A375 (cell line): ENCODE measurements around a stretch of chr19.

GRCh38 chr19:41328185-41329504 lies 18.7 kb downstream of the CCDC97 start:
- RAMPAGE, long total RNA: no peak

DNA sequence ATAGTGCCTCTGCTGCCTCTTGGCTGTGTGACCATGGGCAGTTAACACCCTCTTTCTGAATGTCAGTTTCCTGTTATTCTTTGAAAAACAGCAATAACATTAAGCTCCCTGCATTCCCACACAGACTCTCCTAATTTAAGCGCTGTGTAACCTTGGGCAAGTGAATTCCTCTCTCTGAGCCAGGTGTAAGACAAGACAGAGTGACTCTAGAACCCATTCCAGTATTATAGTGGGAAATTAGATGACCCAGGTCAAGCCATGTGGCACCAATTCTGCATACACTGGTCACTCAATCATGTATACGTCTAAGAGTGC lies 4.6 kb downstream of the TGFB1 start:
- RAMPAGE, long total RNA: no peak

DNA sequence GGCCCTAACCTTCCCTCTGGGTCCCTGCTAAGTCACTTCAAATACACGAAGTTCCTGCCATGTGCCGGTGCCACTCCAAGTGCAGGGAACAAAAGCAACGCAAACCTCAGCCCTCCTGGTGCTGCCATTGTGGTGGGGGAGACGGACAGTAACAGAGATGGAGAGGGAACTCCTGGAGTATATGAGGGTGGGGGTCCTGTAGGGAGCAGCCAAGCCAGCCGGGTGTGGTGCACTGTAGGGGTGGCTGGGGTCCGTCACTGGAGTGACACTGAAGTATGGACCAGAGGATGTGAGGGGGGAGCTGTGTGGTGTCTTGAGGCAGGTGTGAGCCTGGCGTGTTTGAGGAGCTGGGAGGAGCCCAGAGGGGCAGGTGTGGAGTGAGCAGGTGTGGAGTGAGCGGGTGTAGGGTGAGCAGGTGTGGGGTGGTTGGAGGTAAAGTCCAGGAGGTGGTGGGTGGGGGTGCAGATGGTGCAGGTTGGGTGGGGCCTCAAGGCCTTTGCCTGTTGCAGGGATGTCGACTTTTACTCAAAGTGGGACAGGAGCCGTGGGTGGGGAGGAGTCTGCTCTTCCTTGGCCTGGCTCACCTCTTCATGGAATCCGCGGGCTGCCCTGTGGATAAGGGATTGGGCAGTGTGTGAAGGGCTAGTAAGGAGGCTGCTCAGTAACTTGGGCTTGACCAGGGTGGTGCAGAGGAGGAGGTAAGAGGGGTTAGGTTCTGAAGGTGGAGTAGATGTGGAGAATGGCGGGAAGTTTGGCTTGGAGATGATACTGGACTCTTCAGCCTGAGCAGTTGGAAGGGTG lies 5.8 kb downstream of the B3GNT8 start:
- RAMPAGE, long total RNA: no peak

DNA sequence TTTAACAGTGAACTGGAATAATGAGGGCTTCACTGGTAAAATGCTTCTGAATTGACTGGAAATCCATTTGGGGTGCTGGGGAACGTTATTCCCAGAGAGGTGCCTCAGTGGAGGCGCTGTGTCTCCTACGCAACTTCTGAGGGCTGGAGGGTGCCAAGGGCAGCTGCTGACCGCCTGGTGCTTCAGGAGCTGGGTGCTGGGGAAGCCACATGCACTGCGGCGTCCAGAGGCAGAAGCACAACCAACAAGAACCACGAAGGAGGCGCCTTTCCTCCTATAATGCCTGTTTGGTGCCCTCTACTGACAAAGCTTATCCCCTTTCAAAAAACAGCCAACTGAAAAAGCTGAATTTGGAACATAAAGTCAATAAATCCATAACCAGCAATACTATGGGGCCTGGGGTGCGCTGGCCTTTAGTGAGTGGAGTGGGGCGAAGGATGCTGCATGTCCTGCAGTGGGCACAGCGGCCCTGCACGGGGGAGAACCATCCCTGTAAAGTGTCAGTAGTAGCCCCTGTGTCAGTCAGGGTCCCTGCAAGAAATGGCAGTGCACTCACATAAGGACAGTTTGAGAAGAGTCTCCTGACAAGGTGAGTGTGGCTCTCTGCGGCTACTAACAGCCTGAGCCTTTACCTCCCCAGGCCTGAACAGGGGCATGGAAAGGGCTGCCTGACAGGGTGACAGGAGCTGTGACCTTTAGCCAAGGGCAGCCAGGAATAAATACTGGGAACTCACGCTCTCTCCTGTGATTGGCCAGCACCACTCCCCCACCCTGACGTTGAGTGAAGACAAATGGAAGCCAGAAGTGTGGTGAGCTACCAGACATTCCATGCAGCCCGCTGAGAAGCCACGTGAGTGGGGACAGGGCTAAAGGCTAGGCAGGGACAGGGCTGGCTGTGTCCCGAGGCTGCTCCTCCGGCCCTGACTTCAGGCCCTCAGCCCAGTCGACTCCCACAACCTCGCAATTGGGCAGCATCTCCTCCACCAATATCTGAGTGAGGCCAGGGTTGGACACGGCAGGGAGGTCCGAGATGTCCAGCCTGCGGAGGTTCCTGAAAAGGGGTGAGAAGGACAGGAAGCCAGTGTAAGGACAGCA lies 4.5 kb upstream of the B3GNT8 start:
- RAMPAGE, long total RNA: no peak

- RAMPAGE, long total RNA: no peak
These were observed 14.3 kb downstream of the ERICH4 start for GRCh38 chr19:41457158-41457686.

GRCh38 chr19:41497298-41497608 lies 54.3 kb downstream of the ERICH4 start:
- RAMPAGE, long total RNA: no peak

DNA sequence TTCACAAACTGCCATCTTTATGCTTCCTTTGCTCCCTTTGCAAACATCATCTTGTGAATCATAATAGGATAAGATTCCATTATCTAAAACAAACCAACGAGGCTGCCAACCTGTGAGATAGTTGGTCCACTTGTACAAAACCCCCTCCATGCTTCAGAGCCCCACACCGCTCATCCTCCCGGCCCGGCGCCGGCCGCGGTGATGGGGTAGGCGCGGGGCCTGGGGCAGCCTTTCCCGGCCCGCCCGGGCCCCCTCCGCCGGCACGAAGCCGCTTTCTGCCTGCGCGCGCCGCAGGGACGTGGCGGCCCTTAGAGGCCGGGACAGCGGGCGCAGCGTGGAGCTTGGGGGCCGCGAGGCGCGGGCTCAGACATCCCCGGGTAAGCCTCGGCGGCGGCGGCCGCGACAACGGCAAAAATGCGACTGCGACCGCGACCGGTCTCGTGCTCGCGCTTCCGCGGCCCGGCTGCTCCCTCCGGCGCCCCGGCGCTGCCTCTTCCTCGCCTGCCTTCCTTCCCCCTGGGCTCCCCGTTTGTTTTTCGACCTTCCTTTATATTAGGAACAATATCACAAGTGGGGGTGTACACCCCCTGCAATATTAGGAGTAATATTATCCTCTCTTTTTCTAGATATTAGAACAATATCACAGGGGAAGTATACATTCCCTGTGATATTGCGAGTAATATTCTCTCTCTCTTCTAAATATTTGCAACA lies 54.0 kb upstream of the CEACAM21 start:
- RAMPAGE, long total RNA: no peak

DNA sequence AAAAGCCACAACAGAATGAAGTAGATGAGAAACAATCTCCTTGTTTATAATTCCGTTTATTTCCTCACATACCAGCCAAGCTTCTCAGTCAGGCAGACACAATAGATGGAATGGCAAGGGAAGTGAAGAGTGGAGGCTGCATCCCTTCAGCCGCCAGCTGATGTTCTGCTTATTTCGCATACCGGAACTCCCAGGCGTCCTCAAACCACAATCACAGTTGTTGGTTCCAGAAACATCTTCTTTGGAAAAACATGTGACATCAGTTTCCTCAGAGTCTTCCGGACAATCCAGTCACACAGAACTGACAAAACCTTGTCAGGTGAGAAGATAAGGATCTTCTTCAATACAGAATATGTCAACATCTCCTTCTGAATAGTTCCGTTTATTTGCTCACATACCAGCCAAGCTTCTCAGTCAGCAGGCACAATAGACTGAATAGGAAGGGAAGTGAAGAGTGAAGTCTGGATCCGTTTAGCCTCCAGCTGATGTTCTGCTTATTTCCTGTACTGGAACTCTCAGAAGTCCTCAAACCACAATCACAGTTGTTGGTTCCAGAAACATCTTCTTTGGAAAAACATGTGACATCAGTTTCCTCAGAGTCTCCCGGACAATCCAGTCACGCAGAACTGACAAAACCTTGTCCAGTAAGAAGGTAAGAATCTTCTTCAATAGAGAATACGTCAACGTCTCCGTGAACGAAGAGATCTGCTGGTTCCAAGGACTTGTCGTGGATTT lies 45.1 kb upstream of the CEACAM21 start:
- RAMPAGE, long total RNA: no peak

DNA sequence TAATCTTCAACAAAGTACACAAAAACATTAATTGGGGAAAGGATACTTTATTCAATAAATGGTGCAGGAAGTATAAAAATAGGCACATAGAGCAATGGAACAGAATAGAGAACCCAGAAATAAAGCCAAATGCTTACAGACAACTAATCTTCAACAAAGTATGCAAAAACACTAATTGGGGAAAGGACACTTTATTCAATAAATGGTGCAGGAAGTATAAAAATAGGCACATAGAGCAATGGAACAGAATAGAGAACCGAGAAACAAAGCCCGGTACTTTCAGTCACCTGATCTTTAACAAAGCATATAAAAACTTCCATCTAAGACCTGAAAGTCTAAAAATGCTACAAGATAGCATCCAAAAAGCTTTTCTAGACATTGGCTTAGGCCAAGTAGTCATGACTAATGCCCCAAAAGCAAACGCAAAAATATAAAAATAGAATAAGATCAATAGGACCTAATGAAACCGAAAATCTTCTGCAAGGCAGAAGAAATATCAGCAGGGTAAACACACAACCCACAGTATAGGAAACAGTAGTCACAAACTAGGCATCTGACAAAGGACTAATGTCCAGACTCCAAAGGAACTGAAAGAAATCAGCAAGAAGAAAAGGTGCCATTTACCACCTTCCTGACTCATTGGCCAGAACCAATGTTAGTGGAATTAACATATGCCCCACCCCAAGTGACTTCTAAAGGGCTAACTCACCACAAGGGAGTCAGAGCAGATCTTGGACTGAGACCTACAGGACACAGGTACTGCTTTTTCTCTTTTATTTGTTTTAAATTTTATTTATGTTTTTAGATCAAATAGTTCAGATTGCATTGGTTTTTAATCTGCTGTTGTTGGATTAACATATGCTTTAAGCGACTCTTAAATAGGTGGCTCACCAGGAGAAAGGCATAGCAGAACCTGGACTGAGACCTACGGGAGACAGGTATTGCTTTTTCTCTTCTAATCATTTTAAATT lies 40.8 kb upstream of the CEACAM21 start:
- RAMPAGE, long total RNA: no peak

- RAMPAGE, long total RNA: no peak
These were observed 3.7 kb downstream of the CEACAM4 start for GRCh38 chr19:41623124-41623669.

GRCh38 chr19:41709430-41709906 lies 1.0 kb downstream of the CEACAM5 start:
- RAMPAGE, long total RNA: no peak

GRCh38 chr19:41897603-41897963 lies 14.6 kb downstream of the ARHGEF1 start:
- RAMPAGE, long total RNA: no peak

DNA sequence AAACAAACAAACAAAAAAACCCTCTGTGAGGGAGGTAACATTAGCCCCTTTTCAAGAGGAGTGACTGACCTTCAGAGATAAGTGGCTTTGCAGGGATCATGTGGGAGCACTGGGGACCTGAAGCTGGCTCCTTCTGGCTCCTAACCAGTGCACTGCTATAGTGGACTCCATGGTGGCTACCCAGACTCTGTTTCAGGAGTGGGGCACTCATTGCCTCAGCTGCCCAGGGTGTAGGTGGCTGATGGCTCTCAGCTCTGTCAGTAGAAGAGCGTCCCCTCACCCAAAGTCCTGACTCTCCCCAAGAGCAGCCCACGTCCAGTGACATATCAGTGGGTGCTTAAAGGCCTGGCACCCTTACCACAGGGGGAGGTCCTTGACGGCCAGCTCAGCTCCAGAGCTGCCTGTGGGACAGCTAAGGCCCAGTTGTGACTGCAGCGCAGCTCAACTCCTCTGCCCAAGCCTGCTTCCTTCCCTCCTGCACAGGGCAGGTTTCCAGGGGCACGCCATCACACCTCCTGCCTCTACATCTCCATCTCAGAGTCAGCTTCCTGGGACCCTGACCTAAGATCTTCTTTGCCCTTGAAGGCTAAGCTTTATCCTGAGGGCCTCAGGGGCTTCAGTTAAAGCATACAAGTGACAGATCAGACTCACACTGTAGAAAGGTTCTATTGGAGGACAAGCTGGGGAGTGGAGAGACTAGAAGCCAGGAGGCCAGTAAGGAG lies 32.4 kb downstream of the GRIK5 start:
- RAMPAGE, long total RNA: no peak

- RAMPAGE, long total RNA: no peak
These were observed 21.0 kb downstream of the GRIK5 start for GRCh38 chr19:42048995-42049377.

DNA sequence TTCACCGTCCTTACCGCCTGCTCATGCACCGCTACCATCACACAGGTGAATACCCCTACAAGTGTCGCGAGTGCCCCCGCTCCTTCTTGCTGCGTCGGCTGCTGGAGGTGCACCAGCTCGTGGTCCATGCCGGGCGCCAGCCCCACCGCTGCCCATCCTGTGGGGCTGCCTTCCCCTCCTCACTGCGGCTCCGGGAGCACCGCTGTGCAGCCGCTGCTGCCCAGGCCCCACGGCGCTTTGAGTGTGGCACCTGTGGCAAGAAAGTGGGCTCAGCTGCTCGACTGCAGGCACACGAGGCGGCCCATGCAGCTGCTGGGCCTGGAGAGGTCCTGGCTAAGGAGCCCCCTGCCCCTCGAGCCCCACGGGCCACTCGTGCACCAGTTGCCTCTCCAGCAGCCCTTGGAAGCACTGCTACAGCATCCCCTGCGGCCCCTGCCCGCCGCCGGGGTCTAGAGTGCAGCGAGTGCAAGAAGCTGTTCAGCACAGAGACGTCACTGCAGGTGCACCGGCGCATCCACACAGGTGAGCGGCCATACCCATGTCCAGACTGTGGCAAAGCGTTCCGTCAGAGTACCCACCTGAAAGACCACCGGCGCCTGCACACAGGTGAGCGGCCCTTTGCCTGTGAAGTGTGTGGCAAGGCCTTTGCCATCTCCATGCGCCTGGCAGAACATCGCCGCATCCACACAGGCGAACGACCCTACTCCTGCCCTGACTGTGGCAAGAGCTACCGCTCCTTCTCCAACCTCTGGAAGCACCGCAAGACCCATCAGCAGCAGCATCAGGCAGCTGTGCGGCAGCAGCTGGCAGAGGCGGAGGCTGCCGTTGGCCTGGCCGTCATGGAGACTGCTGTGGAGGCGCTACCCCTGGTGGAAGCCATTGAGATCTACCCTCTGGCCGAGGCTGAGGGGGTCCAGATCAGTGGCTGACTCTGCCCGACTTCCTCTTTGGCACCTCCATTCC lies 4.7 kb downstream of the ZNF574 start:
- RAMPAGE, long total RNA: no peak

DNA sequence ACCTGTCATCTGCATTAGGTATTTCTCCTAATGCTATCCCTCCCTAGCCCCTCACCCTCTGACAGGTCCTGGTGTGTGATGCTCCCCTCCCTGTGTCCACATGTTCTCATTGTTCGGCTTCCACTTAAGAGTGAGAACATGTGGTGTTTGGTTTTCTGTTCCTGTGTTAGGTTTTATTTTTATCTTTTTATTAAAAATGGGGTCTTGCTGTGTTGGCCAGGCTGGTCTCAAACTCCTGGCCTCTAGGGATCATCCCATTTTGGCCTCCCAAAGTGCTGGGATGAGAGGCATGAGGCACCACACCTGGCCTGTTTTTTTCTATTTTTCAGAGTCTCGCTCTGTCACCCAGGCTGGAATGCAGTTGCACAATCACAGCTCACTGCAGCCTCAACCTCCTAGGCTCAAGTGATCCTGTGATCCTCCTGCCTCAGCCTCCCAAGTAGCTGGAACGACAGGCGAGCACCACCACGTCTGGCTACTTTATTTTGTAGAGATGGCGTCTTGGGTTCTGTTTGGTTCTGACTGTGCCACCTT lies 7.5 kb downstream of the ZNF574 start:
- RAMPAGE, long total RNA: no peak

DNA sequence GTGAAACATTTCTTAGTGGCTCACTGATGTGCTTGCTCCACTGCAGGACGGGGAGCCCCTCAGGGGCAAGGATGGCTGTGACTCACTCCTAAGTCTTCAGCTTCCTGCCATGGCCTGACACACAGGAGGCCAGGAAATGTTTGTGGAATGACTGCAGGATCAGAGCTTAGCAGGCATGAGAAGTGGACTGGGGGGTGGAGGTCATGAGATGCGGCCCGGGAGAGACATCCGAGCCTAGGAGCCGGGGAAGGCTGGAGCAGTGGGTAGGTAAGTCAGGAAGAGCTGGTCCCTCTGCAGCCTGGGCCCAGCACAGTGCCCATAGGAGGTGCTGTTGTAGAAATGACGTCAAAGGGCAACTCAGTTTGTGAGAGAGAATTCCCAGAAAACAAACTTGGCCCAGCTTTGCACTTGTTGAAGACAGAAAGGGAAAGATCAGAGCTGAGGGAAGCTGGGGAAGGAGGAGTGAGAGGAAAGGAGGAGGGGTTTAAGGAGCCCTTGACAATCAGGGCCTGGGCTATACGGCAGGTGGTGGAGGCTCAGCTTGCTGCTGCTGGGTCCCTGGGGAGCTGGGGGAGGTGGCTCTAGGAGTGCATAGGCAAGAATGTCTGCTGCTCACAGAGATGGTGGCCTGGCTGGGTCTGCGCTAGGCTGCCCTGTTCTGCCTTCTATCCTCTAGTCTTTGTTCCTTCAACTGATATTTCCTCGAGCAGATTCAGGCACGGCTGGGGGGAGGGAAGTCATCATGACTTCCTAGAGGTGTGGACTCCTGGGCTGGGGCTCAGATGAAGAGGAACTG lies 18.4 kb downstream of the POU2F2 start:
- RAMPAGE, long total RNA: no peak

- RAMPAGE, long total RNA: no peak
These were observed 7.9 kb downstream of the DEDD2 start for GRCh38 chr19:42209518-42209963.

- RAMPAGE, long total RNA: no peak
These were observed 5.8 kb downstream of the ERF start for GRCh38 chr19:42248893-42249824.

DNA sequence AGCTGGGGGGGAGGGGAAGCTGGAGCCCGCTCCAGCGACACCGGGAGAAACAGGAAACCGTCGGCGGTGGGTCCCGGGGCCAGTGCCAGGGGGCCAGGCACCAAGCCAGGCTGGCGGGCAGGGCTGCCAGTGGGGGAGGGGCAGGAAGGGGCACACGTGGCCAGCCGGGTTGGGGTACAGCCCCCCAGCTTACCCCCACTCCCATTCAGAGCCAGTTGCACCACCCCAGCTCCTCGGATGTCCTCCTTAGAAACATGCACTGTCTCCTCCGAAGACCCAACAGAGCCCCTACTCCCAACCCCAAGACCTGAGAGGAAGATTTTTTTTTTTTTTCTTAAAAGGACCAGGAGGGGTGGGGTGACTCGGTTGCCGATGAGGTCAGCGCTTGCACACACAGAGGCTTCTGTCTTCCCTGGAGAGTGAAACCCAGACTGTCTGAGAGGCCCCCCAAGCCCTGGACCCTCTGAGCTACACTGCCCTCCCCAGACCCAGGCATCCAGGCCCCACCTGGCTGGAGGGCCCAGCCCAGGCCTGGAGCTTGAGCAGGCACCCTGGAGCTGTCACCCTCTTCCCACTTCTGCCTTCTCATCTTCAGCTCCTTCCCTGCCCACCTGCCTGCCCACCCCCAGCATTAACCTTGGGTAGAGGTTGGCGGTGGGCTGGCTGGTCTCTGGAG lies 4.0 kb downstream of the ERF start:
- RAMPAGE, long total RNA: no peak